CD14-positive monocyte (primary cell): ENCODE data around the genes MINAR1, CTXND1, ABHD17C and IL16.

- CAGE, long polyA plus RNA = no peak
These were observed 32.3 kb downstream of the CTSH start for GRCh38 chr15:78912451-78913131.

DNA sequence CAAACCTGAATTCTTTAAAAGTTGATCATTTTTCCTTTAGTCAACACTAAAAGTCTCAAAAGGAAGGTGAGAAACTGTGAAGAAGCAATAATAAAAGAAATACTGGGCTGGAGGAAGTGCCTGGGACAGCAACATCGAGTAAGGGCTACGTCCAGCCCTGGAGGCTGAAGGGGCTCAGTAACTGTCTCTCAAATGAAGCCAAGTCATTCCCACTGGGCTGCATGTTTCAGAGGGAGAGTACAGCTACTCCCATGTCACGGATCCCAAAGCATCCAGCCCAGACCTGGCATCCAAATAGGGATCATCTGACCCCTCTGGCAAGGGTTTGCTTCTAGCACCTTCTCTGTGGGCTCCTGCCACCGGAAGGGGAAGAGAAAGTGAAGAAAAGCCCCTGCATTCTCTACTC, 64.4 kb upstream of the CTSH start:
- CAGE, long polyA plus RNA = no peak

DNA sequence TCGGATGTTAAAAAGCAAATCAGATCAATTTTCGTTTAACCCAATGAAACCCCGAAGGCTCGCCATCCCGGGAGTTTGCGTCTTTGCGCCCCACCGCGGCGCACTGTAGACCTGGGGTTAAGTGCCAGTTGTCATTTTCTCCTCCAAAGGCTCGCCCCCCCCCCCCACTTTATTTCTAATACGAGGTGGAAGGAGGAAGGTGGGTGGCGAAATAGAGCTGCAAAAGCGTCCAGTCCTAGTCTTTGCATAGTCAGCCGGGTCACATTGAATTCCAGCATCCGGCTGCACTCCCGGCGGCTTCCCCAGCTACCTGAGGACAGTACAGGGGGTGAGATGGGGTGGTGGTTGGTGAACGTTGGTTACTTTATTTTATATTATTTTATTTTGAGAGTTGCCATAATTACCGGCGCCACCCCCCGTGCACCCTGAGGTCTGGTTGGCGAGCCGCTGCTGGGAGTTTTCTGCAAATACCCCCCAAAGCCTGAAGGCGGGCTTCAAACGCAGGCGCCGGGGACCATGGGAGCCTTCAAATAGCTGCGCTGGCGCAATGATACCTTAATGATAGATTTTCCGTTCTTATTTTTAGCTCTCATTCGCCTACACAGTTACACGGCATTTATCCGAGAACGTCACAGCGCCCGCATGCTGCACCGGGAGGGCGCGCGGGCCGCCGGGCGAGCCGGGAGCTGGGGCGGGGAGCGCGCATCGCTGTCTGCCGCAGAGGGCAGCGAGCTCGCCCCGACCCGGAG, 605 bp upstream of the RASGRF1 start:
- CAGE, long polyA plus RNA = no peak

DNA sequence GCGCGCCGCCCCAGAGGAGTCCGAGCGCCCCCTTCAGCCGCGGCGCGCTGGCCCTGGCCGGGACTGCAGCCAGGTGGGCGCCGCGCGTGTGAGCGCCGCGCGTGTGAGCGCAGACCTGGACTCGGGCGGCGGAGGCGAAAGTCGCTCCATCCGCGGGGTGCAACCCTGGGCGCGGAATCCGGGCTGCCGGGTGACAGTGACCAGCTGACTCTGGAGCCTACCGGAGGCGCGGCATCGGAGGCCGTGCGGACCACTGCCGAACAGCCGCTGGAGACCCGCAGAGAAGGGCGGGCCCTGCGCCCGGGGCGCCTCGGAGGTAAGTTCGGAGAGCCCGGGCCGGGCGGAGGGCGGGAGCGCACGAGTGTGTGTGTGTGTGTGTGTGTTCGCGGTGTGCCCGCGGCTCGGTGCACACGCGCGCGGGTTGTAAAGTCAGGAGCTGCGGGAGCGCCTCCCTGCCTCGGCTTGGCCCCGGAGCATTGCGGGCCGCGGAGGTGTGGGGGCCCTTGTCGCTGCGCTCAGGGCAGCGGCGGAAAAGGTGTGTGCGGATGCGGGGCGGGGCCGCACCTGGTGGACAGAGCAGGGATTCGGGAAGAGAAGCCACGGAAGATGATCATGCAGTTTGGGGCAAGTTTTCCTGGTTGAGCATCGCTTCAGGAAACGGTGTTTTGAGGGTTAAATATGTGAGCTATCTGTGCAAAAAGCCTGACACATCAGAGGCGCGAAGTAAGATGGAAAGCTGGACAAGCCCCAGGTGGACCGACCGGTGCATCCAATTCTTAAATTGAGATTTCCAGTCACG, at the start of gene MINAR1:
MINAR1 (plus strand) TSS at position 112 of the 799 bp plus-strand sequence.
- CAGE, long polyA plus RNA = no peak

- CAGE, long polyA plus RNA = no peak
These were observed 225.6 kb downstream of the MINAR1 start for GRCh38 chr15:79657769-79658185.

DNA sequence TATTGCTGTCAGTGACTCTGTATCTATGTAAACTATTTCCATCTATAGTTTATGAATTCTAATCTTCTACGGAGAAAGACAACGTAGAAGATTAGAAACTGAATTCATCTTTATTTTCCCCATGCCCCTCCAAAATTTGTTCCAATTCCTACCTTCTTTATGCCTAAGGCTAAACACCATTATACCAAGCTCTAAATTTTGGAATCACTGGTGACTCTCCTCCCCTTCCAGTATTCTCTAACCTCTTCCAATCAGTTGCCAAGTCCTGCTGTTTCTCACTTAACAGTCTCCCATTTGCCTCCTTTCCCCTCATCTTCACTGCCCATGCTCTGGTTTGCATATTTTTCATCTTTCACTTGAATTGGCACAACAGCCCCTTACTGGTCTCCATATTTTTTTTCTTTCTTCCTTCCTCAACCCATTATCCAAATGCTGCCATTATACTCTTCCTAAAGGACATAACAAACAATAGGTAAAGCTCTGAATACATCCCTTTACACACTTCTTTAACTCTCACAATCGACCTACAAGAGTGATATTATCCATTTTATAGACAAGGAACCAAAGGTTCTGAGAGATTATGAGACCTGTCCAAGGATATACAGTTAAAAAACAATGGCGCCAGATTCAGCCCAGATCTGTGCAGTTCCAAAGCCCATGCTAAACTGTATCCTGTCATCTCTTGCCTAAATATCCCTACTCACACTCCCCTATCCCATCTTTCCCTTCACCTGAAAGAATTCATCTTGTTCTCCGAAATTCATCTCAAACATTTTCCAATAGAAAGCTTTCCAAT, 2.1 kb downstream of the MTHFS start:
- CAGE, long polyA plus RNA = no peak

DNA sequence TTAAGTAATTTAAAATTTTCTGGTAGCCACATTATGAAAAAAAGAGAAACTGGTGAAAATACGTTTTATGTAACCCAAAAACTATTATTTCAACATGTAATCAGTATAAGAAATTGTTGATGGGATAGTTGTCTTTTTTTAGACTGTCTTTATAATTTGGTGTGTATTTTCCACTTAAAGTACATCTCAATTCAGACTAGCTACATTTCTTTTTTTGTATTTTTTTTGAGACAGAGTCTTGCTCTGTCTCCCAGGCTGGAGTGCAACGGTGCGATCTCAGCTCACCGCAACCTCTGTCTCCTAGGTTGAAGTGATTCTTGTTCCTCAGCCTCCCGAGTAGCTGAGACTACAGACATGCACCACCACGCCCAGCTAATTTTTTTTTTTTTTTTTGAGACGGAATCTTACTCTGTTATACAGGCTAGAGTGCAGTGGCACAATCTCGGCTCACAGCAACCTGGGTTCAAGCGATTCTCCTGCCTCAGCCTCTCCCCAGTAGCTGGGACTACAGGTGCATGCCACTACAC, 3.8 kb downstream of the ZFAND6 start:
- CAGE, long polyA plus RNA = no peak

GRCh38 chr15:80126108-80126627, 26.6 kb upstream of the FAH start:
- CAGE, long polyA plus RNA = no peak

DNA sequence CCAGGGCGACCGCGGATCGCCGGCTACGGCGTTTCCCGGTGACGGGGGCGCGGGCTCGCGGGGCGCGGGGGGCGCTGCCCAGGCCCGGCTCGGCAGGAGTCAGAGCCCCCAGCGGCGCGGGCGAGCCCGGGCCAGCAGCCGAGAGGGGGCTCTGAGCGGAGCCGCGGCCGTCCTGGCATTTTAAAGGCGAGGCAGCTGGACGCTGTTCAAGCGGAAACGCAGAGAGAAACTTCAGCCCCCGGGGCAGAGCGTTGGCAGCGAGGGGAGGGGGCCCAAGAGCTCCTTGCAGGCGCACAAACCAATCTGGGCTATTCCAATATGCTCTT, at the start of gene CTXND1:
CTXND1 (minus strand) TSS at position 153 of the 326 bp plus-strand sequence.
- CAGE, long polyA plus RNA = no peak

DNA sequence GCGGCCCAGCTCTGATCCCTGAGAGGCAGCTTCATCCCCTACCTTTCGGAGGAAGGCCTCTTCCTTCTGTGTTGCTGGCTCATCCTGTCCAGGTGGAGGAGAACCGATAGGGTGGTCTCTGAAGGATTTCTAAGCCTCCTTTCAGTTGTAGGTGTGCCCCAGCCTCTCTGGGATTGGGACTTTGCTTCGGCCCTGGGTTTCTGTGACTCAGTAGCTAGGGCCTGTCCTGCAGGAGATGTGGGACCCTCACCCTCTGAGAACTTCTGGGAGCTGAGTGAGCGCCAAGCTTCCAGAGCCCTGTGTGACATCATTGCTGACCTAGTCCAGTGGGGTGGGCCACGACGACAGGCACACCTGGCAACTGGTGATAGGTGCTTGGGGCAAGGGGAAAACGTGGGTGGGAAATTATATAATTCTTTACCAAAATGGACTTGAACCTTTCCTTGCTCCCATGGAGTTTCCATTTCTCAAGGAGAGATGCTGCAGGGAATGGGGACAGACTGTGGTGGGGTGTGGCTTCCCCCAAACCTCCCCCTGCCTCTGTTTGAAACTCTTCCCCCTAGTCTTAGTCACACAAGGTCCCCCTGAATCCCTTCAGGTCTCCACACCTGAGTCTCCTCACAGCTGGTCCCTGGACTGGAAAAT, 62.5 kb upstream of the ARNT2 start:
- CAGE, long polyA plus RNA = no peak

DNA sequence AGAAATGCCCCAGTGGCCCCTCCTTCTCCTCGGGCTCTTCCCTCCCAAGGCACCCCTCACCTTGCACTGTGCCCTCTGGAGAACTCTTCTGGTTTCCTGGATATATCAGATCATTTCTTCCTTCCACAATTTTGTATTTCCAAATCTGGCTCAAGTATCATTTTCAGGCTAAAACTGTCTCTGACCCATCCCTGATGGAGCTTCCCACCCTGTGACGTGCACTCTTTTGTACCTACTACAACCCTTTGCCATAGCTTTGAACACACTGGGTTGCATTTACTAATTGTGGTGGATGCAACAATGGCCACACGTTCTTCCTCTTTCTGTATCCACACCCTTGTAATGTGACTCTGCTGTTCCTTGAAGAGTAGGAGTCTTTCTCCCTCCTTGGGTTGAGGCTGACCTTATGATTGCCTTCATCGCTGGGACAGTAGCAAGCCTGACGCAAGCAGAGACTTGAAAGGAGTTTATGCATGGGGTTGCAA, 60.9 kb upstream of the ARNT2 start:
- CAGE, long polyA plus RNA = no peak

GRCh38 chr15:80404999-80405285, 760 bp downstream of the ARNT2 start:
- CAGE, long polyA plus RNA = no peak

DNA sequence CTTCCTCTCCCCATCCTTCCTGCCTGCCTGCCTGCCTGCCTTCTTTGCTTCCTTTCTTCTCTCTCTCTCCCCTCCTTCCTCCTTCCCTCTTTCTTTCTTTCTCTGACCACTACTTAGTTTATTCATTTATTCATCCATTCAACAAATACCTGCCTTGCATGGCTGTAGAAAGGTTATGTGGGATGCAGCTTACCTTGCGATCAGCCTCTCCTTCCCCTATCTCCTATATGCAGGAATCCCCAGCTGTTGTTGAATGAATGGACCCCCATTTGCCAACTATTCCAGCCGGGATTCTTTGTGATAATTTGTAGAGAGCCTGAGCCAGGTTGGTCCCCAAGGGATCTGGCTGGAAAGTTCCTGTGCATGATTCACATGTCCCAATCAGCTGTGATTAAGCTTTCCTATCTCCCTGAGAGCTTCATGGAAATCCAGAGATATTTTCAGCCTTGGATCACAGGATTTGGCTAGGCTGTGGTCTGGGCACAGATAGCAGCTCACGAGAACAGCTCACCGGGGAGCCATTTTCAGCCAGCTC, 76.6 kb downstream of the ARNT2 start:
- CAGE, long polyA plus RNA = no peak

DNA sequence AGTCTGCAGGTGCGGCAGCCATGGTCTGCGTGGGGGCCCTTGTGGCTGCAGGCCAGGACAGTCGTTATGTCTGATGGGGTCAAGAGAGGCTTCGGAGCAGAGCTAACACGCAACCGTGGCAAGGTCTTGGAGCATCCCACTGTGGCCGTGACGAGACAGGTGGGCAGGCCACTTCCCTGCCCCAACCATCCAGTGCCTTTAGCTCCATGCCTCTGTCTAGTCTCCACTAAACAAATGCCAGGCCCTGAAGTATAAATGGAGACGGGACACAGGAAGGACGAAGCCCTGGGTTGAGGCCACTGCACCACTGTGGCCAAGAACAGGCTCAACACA, 112.0 kb upstream of the ABHD17C start:
- CAGE, long polyA plus RNA = no peak

- CAGE, long polyA plus RNA = no peak
These were observed 59.3 kb upstream of the ABHD17C start for GRCh38 chr15:80635778-80636279.

DNA sequence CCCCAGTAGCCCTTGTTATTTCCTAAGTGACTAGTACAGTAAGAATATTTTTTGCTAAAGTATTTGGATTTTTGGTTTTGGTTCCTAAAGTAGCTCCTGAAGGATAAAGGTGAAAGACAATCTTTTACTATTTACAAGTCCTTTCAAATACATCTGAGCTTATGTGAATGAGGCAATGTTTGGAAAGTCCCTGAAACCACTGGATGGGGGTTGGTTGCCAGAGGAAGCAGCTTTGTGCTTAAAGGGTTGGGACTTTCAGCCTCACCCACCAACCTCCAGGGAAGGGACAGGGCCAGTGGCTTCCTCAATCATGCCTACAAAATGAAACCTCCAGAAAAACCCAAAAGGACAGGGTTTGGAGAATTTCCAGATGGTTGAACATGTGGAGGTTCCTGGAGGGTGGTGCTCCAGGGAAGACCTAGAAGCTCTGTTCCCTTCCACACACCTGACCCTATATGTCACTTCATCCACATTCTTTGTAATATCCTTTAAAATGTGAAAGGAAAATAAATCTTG, 20.9 kb upstream of the ABHD17C start:
- CAGE, long polyA plus RNA = no peak

DNA sequence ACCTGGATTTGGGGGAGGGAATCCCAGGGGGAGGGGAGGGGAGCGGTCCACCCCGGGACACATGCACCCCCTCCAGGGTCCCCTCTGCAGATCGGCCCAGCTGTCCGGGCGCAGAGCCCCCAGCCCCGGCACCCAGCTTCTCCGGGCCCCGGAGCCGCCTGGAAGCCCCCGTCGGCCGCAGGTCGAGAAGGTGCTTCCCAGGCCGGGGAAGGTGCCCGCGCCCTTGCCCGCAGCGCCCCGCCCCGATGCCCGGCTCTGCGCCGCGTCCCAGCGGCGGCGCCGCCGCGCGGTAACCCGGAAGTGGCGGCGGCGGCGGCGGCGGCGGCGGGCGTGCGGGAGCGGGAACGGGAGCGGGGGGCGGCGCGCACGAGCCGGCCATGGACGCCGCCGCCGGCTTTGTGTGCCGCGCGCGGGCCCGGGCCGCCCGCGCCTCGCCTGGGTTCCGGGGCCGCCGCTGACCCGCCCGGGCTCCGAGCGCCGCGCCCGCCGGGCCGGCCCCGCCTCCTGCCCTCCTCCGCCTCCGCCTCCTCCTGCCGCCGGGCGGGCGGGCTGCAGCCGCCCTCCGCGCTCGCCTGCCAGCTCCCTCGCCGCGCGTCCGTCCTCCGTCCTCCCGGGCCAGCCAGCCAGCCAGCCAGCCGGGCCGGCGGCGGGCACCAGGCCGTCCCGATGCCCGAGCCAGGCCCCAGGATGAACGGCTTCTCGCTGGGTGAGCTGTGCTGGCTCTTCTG, at the start of gene ABHD17C:
ABHD17C (plus strand) TSS at position 547 of the 728 bp plus-strand sequence.
- CAGE, long polyA plus RNA = no peak

DNA sequence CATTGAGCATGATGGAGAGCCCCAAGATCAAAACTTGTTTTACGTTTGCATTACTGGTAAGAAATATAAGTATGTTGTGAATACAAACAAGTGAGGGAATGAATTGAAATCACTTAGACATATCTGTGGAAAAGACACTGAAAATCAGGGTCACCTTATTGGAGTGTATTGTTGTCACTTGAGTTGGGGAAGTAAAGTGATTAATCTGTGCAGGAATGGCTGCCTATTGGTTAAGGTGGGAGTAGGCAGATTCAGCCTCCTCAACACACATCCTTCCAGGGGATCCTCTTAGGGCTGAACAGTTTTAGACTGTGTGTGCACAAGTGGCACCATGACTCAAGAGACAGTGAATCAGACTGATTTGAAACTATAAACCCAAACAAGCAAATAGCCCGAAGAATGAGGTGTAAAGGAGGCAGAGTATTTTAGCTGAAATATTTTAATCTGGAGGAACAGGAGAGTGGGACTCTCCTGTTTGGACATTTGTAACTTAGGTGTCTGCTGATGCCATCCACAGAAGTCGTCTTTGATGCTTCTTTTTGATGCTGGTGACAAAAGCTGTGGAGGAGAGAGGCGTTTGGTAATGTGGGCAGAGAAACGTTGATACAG, 4.9 kb downstream of the ABHD17C start:
- CAGE, long polyA plus RNA = no peak

- CAGE, long polyA plus RNA = no peak
These were observed 1.8 kb upstream of the MESD start for GRCh38 chr15:80991317-80991913.

DNA sequence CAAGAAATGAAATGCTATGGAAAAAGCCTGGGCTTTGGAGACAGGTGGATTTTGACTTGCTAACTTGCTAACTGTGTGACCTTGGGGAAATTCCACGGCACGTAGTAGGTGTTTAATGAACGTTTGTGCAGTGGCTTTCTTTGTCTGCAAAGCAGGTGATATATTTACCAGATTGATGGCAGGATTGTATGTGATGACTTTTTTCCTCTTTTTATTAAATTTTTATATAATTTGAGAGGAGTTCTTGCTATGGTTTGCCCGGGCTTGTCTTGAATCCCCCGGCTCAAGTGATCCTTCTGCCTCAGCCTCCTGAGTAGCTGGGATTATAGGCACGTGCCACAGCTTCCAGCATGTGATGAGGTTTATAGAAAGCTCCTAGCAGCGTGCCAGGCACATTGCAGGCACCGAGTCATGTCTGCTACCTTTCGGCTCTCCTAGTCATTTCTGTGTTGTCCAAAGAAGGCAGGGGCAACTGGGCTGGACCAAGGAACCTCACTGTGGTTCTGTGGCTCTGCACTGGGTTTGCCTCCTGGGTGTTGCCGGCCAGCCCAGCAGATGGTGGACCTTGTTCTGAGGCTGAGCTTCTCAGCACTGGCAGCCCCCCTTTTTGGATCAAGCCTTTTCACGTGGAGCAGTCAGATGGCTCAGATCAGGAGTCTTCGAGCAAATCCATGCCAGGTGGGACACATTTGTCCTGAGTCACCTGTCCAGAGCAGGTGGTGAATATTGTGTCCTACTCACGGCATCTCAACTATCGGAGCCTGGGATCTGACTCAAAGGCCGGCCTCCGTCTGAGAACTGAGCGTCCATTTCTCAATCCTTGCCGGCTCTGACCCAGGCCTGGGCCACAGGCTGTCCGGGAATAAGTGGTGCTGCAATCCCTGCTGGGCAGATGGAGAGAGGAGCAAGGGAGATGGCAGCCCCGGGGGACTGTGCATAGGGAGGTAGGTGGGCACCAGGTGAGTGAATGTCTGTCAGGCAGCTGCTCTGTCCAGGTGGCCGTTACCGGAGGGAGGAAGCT, at the start of gene IL16:
IL16 (plus strand) TSS at position 686 of the 1,021 bp plus-strand sequence.
- CAGE, long polyA plus RNA = no peak